Heart left ventricle (tissue), 7 donors: ENCODE results near the gene SCARF1.

DNA sequence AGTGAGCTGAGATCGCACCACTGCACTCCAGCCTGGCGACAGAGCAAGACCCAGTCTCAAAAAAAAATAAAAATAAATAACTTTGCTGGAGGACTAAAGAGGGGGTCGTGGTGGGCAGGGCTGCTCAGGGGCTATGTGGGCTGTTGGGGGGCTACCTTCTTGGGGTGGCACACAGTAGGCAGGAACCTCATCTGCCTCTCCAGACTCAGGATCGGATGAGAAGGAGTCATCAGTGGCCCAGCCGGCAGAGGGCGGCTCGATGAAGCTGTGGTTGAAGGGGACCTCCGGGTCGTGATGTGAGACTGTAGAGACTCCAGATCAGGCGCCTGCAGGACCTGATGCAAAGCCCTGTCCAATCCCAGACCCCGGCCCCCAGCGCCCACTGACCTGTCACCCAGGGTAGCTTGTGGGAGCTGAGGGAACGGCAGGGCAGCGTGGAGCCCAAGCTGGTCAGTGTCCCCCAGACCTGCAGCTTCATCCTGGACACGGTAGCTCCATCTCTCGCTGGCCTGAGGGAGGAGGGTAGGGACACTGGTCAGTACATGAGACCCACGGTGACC lies 8.0 kb upstream of the SLC43A2 start:
- PRO-cap, 6 experiments: no peak in any of the 6 experiments
- RAMPAGE, long total RNA, 2 experiments: no peak in any of the 2 experiments
- RRBS: 84% methylated on average over 2 of the region's 17 CpGs

GRCh38 chr17:1639536-1640095 lies 5.9 kb downstream of the SCARF1 start:
- PRO-cap, 6 experiments: no peak in any of the 6 experiments
- RAMPAGE, long total RNA, 2 experiments: no peak in any of the 2 experiments
- RRBS: no CpG with 5 or more reads among the region's 9 CpGs

GRCh38 chr17:1640096-1641129 lies 5.1 kb downstream of the SCARF1 start:
- PRO-cap, 6 experiments: no peak in any of the 6 experiments
- RAMPAGE, long total RNA, 2 experiments: no peak in any of the 2 experiments
- RRBS: no CpG with 5 or more reads among the region's 27 CpGs

DNA sequence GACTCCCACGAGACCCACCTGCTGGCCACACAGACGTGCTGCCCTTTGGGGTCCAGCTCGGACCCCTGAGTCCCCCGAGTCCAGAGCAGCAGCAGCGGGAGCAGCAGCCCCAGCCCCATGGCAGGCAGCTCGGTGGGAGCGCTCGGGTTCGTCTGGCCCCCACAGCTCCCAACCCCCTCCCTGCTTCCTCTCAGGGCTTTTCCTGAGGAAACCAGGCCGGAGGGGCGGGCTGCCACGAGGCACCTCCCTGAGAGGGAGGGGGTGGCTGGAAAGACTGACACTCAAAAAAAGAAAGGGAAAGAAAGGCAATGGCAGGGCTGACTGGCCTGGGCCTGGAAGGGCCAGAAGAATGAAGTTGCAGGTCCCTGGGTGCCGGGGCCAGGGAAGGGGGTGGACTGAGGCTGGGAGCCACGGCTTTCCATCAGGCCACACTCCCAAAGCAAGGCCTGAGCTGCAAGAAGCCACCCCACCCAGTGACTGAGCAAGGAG lies at the start of gene SCARF1:
Gene SCARF1, minus strand, starts transcription at position 154 of the 489 bp plus-strand sequence.
- PRO-cap, 6 experiments: peak in 6 of 6 experiments; most common plus-strand start position 292 of the sequence (in 2); most common minus-strand start position 182 of the sequence (in 6)
- RAMPAGE, long total RNA, 2 experiments: no peak in any of the 2 experiments
- RRBS: no CpG with 5 or more reads among the region's 14 CpGs

- PRO-cap, 6 experiments: no peak in any of the 6 experiments
- RAMPAGE, long total RNA, 2 experiments: no peak in any of the 2 experiments
- RRBS: no CpG with 5 or more reads among the region's 17 CpGs
Measured at GRCh38 chr17:1678667-1679509, 5.8 kb downstream of the PRPF8 start.

DNA sequence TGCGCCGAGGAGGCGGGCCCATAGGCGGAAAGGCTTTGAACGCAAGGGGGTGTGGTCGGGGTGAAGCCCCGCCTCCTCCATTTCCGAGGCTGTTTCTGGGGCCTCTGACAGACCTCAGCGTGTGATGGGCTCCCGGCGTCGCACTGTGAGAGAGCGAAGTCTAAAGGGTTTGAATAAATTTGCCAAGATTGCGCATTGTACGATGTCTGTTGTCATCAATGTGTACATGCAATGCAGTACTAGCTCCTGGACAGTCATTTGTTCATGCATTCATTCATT lies 223 bp upstream of the PRPF8 start:
- PRO-cap, 6 experiments: peak in 6 of 6 experiments; most common plus-strand start position 81 of the sequence (in 4)
- RAMPAGE, long total RNA, 2 experiments: no peak in any of the 2 experiments
- RRBS: no CpG with 5 or more reads among the region's 15 CpGs

DNA sequence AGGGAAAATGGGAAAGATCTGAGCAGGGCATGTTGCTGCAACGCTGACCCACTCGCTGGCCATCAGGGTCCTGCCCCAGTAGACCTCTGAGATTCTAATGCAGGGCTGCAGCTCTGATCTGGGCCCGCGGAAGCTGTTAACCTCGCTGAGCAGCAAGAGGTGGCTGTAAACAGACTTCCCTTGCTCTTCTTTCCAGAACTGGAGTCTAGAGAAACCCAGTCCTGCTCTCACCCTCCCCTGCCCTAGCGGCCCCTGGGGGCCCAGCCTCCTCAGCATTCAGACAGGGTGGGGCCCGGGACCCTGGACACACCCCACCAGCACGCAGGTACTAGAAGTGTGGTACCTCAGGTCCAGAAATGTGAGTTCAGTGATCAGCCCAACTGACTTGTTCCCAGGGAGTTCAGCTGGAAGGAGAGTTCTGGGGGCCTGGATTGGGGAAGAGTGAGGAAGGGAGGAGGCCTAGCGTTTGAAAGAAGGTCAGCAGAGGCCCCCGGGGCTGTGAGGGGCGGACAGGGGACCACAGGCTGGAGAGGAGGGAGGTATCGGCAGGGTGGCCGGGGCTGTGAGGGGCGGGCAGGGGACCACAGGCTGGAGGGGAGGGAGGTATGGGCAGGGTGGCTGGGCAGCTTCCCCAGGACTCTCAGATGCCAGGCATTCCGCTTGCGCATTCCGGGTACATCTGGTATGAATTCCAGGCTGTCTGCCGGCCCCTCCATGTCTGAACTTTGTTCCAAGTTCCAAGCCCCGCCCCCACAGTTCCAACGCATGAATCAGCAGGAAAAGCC lies 4.0 kb upstream of the TLCD2 start:
- PRO-cap, 6 experiments: peak in 6 of 6 experiments; most common minus-strand start position 724 of the sequence (in 4)
- RAMPAGE, long total RNA, 2 experiments: no peak in any of the 2 experiments
- RRBS: 3% methylated on average over 7 of the region's 20 CpGs

GRCh38 chr17:1726820-1727019 lies 2.2 kb downstream of the WDR81 start:
- PRO-cap, 6 experiments: no peak in any of the 6 experiments
- RAMPAGE, long total RNA, 2 experiments: no peak in any of the 2 experiments
- RRBS: 50% methylated on average over 1 of the region's 6 CpGs

GRCh38 chr17:1775062-1775261 lies 13.1 kb downstream of the SERPINF1 start:
- PRO-cap, 6 experiments: no peak in any of the 6 experiments
- RAMPAGE, long total RNA, 2 experiments: no peak in any of the 2 experiments
- RRBS: no CpG with 5 or more reads among the region's 4 CpGs

GRCh38 chr17:1782271-1782513 lies 20.3 kb downstream of the SERPINF1 start:
- PRO-cap, 6 experiments: no peak in any of the 6 experiments
- RAMPAGE, long total RNA, 2 experiments: no peak in any of the 2 experiments
- RRBS: no CpG with 5 or more reads among the region's 4 CpGs

DNA sequence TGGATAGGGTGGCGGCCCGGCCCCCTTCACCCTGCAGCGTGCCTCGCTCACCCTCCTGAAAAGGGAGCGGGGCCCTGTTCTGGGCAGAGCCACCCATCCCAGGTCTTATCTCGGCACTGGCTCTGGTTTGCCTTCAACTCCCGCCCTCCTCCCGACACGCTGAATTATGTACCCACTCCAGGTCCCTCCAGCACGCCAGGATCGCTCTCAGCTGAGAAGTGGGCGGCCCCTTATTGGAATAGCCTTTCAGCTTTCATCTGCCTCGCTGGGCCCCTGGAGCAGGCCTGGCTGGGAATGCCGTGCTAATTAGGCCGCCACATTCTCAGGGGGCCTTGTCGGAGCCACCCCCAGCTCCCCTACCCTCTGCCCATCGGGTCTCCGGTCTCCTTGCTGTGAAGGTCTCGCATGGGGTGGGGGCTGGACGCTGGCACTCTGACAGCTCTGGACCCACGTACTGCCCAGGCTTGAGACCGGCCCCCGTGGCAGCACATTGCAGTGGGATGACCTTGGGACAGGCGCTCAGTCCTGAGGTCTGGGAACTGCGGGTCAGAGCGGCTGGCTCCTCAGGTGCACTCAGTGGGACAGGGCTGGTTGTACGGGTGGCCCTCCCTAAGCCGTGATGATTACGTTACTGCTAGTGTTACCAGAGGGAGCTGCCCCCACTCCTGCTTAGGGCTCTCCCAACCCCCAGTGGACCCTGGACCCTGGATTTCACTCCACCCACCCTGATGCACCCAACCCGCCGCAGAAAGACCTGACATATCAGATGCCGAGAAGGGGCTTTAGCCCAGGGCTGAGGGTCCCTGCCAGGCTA lies 77.6 kb downstream of the RTN4RL1 start:
- PRO-cap, 6 experiments: peak in 5 of 6 experiments; most common plus-strand start position 522 of the sequence (in 4); most common minus-strand start position 101 of the sequence (in 1)
- RAMPAGE, long total RNA, 2 experiments: no peak in any of the 2 experiments
- RRBS: 5% methylated on average over 4 of the region's 32 CpGs

GRCh38 chr17:2058284-2059802 lies 3.9 kb downstream of the HIC1 start:
- PRO-cap, 6 experiments: peak in 5 of 6 experiments; most common plus-strand start chr17:2059538 (in 4); most common minus-strand start chr17:2059342 (in 3)
- RAMPAGE, long total RNA, 2 experiments: no peak in any of the 2 experiments
- RRBS: 9% methylated on average over 29 of the region's 127 CpGs

DNA sequence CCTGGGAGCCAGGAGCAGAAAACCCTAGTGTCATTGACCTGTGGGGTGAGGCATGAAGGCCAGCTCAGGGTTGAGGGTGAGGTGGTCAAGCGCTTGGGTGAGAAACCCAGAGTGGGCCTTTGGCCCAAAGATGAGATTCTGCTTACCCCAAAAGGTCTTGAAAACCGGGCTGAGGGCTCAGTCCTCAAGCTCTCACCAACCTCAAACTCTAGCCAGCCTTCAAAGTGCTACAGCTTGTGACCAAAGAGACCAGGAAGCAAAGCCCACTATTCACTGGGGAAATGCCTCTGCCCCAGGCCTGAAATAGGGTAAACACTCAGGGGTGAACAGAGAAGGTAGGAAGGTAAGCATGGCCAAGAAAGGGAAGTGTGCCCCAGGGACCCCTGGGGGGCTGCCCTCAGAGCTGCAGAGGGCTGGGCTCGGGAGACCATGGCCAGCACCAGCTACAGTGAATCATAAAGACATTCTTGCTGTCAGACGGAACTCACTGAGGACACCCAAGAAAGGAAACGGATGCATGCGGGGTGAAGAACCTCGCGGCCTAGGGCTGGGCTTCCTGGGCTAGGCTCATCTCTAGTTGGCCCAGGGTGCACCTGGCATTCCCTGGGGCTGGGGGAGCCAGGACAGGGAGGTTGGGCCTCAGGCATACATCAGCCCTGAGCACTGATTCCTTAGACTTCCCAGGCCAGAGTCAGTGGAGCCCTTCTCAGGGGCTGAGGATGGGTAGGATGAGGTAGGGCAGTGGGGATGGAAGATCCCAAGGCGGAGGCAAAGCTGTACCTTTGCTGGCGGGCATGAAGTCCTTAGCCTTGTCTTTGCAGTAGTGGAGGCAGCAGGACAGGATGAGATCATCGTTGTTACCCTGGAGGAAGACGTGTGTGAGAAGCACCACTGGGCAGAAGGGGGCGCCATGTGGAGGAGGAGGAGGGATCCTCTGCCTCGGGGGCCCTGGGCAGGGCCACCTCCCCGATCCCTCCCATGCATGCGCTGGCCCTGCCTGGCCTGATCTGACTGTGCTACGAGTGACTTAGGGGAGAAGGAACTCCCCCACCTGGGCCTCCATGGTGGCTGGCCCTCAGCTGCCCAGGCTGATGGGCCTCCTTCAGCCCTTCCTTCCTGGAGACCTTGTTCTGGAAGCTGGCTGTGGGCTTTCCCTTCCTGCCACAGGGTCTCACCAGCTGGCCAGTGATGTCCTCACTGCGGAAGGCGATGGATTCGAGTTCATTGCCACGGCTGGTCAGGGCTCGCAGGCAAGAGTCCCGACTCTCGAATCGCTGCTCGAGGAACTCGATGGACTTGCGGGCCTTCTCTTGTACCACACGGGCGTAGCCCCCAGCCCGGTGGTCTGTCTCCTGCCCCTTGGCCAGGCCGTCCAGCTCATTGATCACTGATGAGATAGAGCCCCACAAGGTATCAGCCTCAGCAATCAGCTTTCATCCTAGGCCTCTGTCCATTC lies 9.9 kb downstream of the HIC1 start:
- PRO-cap, 6 experiments: peak in 1 of 6 experiments; most common plus-strand start position 464 of the sequence (in 1); most common minus-strand start position 457 of the sequence (in 1)
- RAMPAGE, long total RNA, 2 experiments: no peak in any of the 2 experiments
- RRBS: no CpG with 5 or more reads among the region's 32 CpGs

GRCh38 chr17:2107542-2108029 lies 52.7 kb downstream of the HIC1 start:
- PRO-cap, 6 experiments: peak in 1 of 6 experiments; most common minus-strand start chr17:2107661 (in 1)
- RAMPAGE, long total RNA, 2 experiments: no peak in any of the 2 experiments
- RRBS: no CpG with 5 or more reads among the region's 4 CpGs

DNA sequence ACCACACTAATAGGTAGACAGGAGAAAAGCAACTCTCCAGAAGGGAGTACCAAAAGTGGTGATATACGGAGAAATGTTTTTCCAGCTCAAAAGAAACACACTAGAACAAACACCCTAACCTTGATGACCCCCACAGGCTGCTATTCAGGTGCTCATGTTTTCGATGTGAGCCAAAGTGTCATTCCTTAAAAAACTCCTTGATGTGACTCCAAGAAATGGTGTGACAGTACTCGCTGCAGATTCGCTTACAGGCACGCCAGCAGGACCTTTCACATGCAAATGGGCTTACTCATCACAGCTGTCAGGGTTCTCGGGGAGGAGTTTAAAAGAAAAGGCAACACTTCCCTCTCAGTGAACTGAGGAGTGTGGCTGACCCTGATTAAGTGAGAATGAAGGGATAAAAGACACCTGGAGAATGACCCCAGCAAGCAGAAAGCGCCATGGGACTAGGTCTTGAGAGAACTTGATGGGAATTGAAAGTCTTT lies 82.4 kb downstream of the HIC1 start:
- PRO-cap, 6 experiments: no peak in any of the 6 experiments
- RAMPAGE, long total RNA, 2 experiments: no peak in any of the 2 experiments
- RRBS: no CpG with 5 or more reads among the region's 7 CpGs

DNA sequence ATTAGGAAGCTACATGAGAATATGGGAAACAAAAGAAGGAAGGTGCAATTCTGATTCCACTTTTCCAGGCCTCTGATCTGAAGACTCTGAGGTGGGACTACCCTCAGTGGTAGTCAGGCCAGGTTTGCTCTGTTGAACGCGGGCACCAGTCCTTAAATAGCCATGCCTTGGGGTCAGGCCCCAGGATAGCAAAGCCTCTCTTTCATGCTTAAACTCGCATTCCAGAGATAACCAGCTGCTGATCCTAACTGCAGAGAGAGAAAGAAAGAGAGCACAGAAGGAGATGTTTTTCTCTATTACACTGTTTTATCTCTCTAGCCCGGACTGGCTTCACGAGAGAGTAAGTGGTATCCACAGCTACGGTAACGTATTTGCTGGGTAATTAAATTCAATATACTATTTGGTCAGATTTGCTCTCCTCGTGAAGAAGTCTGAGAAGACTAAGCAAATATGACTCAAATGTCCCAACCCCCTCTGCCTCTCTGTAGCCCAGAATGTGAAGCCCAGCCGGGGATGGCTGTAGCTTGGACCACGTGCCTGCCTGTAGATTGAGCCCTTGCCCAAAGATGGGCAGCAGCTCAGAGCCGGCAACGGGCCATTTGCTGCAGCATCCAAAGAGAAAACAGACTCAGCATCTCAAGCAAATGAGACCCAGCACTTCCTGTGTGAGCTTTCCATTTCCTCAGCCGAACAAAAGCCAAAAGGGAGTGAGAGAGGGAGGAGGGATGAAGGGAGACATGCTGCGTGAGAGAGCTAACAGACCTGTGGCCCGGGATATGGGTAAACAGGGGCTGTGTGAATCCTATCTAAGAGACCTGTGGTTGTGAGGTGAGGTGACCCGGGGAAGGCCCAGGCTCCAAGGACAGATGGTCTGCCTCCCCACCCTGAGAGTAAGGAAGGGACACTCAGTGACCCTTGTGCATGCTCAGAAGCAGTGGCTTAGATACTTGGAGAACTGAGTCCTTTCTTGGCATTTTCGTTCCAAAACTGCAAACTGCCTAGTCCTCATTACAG lies 122.1 kb downstream of the SMG6 start:
- PRO-cap, 6 experiments: peak in 4 of 6 experiments; most common plus-strand start position 599 of the sequence (in 2); most common minus-strand start position 131 of the sequence (in 3)
- RAMPAGE, long total RNA, 2 experiments: no peak in any of the 2 experiments
- RRBS: 6% methylated on average over 5 of the region's 17 CpGs

DNA sequence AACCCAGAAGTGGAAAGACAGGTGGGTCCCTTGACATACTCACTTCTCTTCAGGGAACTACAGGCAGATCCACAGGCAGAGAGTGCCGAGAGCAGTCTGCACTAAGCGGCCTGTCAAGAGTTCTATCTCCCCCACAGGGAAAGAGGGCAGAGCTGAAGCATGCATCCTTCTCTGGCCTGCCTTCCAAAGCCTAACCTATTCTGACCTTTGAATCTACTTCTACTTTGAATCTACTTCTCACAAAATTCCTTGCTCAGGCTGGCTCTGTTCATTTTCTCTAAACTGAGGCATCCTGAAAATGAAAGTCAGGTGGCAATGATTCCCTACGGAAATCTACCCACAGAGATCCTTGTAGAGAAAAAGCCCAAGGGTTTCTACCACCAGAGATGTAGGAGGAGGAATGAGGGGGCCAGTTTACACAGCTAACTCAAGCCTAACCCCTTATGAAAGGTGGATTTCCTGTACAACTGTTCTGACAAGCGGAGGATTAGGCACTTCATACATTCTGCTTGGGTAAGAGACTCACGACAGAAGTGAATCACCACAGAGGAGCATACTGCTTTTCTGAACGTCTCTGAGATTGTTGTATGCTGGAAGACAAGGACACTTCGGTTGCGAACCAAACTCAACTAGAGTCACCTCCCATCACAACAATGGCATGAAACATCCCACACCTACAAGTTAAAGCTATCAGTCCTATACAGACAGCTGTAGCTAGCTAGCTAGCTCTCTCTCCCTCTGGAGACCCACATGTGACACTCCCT lies 72.8 kb downstream of the SMG6 start:
- PRO-cap, 6 experiments: no peak in any of the 6 experiments
- RAMPAGE, long total RNA, 2 experiments: no peak in any of the 2 experiments
- RRBS: no CpG with 5 or more reads among the region's 8 CpGs

GRCh38 chr17:2239873-2240625 lies 63.5 kb downstream of the SMG6 start:
- PRO-cap, 6 experiments: peak in 2 of 6 experiments; most common plus-strand start chr17:2240320 (in 2); most common minus-strand start chr17:2240094 (in 1)
- RAMPAGE, long total RNA, 2 experiments: no peak in any of the 2 experiments
- RRBS: no CpG with 5 or more reads among the region's 11 CpGs

DNA sequence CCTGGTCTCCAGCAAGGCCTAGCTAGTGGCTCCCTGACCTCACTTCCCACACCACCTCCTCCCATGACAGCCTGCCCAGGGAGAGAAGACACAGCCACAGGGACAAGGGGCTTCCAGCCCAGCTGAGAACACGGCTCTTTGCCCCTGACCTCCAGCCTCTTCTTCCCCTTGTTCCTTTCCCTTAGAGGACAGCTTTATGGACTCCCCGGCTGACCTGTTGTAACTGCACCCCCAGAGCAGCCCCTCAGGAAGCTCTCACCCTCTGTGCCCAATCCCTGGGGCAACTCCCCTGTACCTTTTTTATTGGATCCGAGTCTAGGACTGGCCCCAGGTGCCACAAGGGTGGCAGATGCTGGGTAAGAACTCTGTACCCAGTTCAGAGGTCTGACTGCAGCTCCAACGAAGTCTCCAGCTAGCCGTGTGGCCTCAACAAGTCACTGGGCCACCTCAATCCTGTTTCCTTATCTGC lies 17.5 kb downstream of the MNT start:
- PRO-cap, 6 experiments: no peak in any of the 6 experiments
- RAMPAGE, long total RNA, 2 experiments: no peak in any of the 2 experiments
- RRBS: no CpG with 5 or more reads among the region's 5 CpGs

DNA sequence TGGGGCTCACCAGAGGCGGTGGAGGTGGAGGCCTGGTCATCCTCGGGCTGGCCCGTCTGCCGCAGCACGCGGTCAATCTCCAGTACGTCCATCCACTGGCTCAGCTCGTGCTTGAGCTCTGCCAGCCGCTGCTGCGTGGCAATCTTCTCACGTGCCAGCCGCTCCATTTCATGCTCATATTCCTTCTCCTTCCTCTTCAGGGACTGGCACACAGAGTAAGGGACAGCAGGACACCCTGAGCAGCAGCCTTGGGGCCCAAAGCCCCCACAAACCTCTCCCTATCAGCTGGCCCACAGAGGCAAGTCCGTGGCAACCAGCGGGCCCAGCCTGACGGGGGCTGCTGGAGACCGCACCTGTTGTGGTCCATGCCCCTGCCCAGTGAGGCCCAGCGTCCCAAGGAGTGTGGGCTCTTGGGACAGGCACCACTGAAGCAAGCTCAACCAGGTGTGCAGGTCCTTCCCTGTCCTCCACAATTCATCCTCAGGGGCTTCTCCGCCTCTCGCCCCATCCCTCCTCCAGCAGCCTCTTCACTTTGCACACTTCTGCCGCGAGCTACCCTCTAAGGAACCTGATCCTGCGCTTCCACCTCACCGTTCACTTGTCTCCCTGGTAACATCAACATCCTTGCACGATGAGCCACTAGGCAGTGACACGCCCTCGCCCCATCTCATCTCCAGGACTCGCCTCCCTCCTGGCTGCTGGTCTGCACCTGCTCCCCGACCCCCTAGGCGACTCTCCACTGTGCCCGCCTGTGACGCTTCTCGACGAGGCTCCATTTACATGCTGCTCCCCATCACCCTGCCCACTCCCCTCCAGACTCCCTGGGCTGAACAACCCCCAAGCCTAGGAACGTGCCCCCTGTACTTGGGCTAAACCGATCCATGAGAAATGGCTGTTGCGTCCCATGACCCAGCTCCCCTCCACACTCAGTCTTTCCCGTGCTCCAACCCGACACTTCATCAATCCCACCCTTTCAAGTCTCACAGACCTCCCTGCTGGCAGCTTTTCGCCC lies 12.7 kb downstream of the MNT start:
- PRO-cap, 6 experiments: no peak in any of the 6 experiments
- RAMPAGE, long total RNA, 2 experiments: no peak in any of the 2 experiments
- RRBS: no CpG with 5 or more reads among the region's 39 CpGs